ENCODE measurements around a stretch of chr15.

DNA sequence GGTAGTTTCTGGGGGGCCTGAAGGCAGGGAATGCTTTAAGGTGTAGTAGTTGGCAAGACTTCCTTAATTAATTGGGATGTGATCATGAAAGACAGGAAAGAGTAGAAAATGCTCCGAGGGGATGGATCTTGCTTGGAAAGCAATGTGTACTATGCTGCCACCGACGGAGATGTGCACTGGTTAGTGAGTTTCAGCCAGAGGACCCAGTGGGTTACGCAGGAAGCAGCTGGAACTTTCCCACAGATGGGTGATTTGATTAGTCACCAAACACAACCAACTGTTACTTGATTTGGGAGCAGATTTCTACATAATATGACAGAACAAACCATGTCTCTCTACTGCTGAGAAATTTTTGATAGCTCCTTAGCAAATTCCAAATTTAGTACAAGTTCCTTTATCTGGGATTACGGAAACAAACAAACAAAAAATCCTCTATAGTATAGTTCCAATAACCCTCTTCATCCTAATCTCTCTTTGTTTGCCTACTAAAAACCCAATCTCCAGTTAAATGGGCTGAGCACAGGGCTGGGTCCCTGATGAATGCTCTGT, 245.4 kb upstream of the MCTP2 start:
- RRBS = no CpG with 5 or more reads among the region's 5 CpGs

DNA sequence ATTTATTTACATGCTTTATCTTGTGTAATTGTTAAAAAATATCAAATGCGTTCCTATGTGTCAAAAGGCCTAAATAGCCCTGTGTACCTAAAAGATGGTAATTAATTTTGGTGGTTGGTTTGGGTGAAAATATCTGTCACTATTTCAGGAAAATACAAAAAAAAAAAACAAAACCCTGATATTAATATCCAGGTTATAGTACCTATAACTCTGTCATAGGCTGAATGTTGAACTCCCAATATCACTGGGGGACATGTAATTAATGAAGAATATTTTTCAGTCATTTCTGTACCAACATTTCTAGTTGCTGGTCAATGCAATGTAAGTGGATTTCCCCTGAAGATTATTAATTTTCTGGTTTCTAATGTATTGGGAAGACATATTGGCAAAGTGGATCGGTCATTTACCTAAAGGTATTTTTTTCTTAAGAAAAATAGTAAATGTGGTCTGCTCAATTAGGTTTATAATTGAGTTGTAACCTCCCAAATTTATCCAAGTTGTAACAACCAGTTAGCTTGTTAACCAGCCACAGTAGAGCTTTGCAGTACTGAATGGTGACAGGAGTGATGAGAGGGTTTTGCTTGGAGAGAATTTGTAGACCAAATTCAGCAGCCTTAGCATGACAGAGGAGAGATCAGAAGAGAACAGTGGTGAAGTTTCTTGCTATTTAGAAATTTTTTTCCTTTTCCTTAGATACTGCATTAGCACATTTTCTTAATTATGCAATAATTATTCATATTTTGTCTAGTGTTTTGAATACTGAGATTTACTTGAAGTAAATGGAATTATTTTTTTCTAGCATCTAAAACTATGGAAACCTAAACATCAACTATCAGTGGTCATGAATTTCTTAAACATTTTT, 112.8 kb downstream of the MCTP2 start:
- RRBS = no CpG with 5 or more reads among the region's 2 CpGs

- RRBS = no CpG with 5 or more reads among the region's 7 CpGs
Observed at GRCh38 chr15:95247366-95247732, 1016.0 kb downstream of the MCTP2 start.

GRCh38 chr15:95281660-95282127, 1048.8 kb upstream of the NR2F2 start:
- RRBS = no CpG with 5 or more reads among the region's 1 CpG

GRCh38 chr15:95326004-95326445, 1004.5 kb upstream of the NR2F2 start:
- RRBS = no CpG with 5 or more reads among the region's 5 CpGs

GRCh38 chr15:95328984-95329941, 1001.2 kb upstream of the NR2F2 start:
- RRBS = no CpG with 5 or more reads among the region's 11 CpGs

GRCh38 chr15:95839212-95839750, 491.2 kb upstream of the NR2F2 start:
- RRBS = no CpG with 5 or more reads among the region's 2 CpGs

GRCh38 chr15:95875013-95875542, 455.4 kb upstream of the NR2F2 start:
- RRBS = no CpG with 5 or more reads among the region's 7 CpGs

- RRBS = no CpG with 5 or more reads among the region's 2 CpGs
Observed at GRCh38 chr15:96241429-96241825, 89.1 kb upstream of the NR2F2 start.

DNA sequence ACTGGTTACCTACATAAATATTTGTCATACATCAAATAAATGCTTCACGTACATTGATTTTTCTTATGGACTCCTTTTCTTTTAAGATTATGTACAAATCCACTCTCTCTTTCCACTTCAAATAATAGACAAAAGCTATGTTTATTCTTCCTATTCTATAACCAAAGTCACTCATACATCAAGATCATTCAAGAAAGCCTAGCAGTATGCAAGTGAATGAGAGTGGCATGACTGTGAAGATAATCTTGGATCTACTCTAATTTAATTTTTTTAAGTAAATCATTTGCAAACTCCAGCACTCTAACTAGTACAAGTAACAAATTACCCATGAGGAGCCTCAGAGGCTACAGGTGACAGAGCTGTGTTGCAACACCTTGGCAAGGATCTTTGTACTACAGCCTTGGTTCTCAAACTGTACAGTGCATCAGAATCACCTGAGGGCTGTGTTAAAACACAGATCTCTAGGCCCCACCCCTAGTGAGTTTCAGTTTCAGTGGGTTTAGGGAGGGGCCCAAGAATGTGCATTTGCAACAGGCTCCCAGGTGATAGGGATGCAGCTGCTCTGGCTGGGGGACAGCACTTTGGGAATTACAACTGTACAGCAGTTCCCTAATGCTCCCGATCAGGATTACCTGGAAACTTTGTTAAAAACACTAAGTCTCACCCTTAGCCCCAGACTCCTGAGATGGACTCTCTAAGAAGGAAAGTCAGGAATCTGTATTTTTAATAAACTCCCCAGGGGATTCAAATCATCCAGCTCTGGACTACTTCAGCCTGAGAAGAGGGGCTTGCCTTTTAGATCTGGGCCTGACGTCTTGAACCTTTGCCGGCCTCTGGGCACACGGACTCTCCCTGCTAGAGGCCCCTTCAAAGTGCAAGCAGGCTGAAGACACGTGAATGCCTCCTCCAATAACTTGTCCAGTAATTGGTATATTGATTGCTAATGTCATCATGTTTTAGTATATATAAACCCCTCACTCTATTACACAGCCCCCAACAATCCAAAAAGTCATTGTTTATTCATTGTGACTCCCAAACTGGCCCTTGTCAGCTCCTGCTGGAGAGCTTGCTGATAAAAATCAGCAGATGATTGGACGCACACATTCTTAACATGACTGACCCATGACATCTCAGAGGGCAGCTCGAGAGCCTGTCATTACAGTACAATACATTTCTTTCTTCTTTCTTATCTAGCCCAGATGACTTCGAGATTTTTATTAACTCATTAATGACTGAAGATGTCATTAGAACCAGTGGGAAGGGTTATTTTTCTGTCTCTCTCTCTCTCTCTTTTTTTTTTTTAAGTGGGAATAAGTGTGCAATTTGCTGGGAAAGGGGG, 66.0 kb upstream of the NR2F2 start:
- RRBS = no CpG with 5 or more reads among the region's 9 CpGs

- RRBS = no CpG with 5 or more reads among the region's 21 CpGs
Observed at GRCh38 chr15:96325058-96326217, 5.1 kb upstream of the NR2F2 start.

DNA sequence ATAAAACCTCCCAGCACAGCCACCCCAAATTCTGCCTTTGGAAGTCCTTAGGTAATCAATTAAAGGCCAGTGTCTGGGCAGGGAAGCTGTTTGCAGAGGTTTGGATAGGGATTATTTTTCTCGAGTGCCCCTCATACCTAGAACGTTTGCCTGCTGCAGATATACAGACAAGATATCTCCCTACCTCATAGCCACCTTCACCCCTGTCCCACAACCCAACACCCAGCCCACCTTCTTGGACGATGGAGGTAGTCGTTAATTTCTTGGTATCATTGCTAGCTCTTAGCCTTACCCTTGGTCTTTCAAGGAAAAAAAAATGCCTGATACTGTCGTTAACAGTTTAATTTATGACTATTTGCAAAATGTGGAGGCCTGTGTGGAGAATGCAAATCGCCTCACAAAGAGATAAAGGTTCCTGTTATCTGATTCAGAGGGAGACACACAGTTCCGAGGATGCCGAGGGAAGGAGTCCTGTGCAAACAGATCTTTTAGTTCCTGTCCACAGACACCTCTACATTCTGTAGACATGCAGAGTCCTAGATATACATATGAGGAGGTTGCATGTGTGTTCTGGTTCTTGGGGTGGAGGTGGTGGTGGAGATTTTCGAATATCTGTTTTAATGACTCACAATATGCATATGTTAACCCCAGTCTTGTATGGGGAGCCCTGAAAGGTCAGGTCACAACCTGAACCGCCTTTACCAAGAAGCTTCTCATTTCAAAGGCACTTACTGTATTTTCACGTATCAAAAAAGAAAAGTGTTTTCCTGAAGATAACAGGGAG, 5.5 kb downstream of the NR2F2 start:
- RRBS = no CpG with 5 or more reads among the region's 11 CpGs

DNA sequence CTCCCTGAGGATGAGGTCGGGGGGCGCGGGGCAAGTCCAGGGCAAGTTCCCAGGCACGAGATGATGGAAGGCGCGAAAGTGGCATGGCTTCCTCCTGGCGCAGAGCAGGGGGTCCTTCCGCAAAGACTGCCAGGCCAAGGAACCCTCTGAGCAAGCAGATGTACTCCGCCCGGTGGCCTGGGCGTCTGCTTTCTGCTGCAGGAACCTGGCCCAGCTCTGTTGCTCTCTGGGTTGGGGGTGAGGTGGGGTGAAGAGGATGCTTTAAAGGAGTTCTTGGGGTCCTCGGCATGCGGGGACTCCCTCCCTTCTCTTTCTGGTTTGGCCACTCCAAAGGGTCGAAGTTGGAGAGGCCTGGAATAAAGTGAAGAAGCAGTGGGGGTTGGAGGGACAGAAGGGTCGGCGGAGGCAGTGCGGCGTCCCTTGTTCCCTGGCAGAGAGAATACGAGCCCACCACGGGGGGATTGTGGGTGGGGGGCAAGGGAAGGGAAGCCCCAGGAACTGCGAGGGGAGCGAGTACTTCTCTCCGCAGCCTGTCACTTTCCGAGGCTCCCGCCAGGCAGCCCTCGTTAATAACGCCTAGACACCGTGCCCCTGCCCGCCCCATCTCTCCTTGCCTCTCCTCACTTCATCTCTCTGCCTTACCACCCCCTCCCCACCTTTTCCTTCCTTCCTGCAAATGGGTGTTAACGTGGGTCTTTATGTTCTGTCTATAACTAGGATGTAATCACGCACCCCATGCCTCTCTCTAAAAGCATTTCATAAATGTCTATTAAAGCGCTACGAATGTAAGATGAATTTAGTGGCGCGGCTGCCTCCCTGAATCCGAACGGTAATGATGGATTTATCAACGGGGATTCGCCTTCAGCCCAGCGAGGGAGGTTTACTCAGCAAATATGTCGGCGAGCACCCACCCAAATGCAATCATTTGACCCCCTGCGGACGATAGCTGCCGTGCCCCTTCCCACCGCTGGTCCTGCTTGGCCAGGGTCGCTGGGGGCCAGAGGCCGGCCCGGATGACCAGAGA, 13.6 kb downstream of the NR2F2 start:
- RRBS = no CpG with 5 or more reads among the region's 49 CpGs

- RRBS = no CpG with 5 or more reads among the region's 2 CpGs
Observed at GRCh38 chr15:96888642-96889040, 558.1 kb downstream of the NR2F2 start.

DNA sequence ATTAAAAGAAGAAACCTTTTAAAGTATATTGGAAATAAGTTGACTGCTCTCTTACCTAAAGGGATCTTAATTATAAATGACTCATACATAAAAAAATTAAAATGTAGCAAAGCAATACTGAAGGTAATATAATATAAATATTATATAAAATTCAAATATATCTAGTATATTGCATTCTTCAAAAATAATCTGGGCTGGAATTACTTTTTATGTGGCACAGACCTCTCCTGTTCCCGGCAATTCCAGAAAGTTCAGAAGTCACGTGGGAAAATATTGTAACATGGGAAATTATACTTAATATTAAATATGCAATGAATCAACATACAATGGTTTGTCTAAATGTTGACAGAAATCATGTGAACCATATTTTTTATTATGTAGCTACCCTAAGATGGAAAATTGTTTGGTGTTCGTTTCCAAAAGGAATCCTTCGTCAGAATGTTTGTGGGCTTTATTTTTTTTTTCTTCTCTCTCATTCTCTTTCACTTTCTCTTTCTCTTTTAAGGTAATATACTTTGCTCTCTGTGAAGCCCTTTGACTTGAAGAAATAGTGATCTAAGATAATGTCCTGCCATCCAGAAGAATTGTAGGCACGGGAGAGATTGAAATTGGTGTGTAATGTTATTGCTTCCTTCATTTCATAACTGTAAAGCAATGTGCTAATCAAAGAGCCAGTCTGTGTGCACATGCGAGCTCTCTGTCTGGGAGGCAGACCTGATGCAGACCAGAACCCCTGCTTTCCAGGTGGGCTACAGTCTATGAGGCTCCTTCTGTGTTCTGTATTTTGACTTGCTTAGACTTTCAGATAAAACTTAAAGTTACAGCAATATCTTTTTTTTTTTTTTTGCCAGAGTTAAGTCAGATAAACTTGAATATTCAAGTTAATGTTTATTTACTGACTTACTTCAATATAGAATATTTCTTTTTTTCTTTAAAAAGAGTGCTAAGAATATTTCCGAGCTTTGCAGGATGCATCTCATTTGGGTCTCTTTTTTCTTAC, 559.5 kb downstream of the NR2F2 start:
- RRBS = no CpG with 5 or more reads among the region's 7 CpGs

DNA sequence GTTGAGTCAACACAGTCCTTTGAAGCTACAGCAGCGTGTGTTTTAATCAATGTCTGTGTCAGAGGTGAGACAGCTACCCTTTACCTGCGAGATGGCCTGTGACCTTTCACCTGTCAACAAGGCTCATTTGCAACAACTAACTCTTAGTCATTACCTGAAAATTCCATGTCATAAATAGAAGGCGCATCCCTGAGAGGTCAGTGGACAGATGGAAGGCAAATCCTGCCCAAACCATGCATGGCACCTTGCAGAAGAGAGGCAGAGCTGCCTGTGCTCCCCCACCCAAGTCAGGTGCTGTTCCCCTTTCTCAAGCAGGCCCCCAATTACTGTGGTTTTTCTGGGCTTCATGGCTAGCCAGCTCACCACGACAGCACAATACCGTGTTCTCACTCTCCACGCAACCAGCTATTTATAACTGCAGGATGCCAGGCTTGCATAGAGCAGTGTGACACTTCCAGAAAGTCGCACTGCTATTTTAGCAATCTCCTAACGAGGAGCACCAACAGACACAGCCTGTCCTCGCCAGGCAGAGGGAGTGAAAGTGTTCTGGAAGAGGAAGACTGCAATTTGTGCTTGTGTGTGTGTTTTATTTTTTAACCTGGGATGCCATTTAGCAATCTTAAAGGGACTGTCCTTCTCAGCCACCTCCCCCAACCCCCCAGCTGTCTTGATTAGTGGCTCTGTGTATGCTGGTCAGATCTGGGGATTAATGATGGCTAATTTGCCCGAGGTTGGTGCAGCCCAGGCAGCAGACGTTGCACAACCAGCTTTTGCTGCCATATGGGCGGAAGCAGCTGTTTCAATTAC, 268.2 kb upstream of the ARRDC4 start:
- RRBS = no CpG with 5 or more reads among the region's 12 CpGs

- RRBS = no CpG with 5 or more reads among the region's 12 CpGs
Observed at GRCh38 chr15:98889906-98890624, 117.5 kb downstream of the PGPEP1L start.

- RRBS = no CpG with 5 or more reads among the region's 10 CpGs
Observed at GRCh38 chr15:98901392-98902111, 106.0 kb downstream of the PGPEP1L start.

DNA sequence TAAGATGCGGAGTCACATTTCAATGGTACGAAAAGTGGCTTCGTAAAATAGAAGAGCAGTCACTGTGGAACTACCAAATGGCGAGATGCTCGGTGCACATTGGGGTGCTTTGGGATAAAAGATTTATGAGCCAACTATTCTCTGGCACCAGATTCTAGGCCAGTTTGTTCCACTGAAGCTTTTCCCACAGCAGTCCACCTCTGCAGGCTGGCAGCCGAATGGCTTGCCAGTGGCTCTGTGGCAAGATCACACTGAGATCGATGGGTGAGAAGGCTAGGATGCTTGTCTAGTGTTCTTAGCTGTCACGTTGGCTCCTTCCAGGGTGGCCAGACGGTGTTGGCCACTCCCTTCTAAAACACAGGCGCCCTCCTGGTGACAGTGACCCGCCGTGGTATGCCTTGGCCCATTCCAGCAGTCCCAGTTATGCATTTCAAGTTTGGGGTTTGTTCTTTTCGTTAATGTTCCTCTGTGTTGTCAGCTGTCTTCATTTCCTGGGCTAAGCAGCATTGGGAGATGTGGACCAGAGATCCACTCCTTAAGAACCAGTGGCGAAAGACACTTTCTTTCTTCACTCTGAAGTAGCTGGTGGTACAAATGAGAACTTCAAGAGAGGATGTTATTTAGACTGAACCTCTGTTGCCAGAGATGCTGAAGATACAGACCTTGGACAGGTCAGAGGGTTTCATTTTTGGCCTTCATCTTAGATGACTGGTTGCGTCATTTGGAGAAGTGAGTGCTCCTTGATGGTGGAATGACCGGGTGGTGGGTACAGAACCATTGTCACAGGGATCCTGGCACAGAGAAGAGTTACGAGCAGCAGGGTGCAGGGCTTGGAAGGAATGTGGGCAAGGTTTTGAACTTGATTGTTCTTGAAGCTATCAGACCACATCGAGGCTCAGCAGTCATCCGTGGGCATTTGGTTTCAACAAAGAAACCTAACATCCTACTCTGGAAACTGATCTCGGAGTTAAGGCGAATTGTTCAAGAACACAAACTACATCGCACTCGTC, 45.4 kb downstream of the PGPEP1L start:
- RRBS = no CpG with 5 or more reads among the region's 23 CpGs

DNA sequence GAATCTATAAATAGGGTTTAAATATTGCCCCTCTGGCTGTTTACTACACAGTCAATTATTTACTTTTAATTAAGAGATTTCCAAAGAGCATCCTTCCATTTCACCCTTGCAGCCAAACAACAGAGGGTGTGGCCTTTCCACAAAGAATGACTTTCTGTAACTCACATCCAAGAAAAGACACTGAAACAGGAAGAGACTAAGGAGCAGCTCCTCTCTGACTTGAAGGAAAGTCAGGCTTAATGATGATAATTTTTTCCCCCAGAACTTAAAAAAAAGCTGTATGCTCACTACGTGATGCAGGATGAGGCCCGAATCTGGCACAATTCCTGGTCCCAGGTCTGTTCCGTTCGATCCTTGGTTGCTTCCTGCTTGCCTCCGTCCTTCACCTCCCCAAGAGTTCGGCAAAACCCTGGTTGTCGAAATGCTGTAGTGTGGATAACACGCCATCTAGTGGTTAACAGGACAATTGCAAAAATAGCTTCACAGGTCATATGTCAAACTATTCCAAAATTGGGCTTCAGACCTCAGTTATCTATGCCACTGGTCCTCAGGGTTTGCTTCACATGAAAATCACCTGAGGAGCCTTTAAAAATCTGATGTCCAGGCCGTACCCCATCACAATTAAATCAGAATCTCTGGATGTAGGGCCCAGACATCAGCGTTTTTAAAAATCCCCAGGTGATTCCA, 28.3 kb upstream of the SYNM start:
- RRBS = no CpG with 5 or more reads among the region's 10 CpGs